Metanephros (tissue), 2 donors: ENCODE results near the gene RHOBTB1.

DNA sequence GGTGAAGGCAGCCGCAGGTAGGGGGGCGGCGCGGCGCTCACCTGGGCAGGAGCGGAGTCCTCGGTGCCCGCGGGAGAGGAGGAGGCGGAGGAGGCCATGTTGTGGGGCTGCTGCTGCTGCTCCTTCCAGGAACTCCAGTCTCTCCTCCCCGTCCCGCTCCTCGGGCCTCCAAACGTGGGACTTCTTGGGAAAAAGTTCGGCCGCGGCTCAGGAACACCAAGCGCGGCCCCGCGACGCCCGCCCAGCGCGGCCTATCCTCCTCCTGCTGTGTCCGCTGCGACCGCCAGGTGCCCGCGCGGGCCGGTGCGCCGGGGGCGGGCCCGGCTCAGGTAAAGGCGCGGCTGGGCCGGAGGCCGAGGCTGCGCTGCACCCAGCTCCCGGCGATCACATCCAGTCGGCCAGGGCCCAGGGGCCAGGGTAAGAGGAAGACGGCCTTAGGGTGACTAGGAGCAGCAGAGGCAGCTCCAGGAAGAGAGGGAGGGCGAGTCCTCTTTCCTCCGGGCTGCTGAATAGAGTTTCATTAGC is 45.0 kb upstream of the CDK1 start:
- RAMPAGE, long total RNA, result no peak

DNA sequence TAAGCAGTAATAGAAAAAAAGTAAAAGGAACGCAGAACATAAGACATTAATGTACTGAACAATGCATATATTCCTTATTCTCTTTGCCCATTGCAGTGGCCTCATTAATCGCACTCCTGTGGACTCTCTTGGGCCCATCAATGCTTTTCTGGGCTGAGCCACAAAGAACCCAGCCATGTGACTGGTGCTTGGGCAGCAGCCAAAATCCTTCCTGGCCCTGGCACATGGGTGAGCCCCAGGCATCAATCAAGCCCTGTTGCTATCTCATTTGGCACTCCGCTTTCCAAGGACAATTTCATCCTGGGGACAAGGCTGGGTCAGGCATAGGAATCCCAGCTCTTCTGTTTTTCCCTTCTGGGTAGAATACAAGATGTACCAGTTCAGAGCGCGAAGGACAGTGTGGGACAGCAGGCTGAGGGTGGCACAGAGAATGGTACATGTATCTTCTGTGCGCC is 42.2 kb downstream of the RHOBTB1 start:
- RAMPAGE, long total RNA, result no peak

DNA sequence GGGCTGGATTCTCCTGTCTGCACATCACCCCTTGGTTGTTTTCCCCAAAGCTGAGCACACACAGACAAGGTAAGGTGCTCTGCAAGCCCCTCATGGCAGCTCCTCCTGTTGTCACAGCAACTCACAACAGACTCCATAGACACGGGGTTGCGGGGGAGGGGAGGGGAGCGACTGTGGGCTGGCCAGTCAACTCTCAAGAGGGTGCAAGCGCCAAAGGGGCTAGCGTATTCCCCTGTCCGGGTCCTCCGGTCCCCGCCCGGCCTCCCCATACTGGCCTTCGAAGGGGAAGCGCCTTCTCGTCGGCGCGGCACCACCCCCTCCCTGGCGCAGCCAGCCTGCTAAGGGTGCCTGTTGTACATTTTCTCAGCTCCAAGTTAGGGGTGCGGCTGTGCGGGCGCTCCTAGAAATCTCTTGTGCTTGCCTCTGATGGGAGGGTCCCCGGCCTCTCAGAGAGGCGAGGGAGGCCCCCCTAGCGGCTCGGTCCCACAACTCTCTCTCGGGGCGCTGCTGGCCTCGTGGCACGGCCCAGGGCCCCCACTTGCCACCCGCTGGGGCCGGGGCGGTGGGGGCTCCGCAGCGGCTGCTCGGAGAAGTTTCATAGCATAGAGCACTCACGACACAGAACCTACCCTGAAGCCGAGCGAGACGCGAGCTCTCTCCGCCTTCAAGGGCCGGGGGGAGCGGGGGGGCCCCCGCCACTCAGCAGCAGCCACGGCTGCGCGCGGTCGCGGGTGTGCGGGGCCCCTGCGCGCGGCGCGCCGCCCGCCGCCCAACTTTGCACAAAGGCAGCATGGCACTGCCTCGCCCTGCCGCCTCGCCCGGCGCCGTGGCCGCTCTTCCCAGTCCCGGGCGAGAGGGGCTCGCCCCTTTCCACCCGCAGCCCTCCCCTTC is at the start of gene RHOBTB1:
TSS of gene RHOBTB1 (minus strand) at position 844 of the 891 bp plus-strand sequence.
- RAMPAGE, long total RNA, result no peak

DNA sequence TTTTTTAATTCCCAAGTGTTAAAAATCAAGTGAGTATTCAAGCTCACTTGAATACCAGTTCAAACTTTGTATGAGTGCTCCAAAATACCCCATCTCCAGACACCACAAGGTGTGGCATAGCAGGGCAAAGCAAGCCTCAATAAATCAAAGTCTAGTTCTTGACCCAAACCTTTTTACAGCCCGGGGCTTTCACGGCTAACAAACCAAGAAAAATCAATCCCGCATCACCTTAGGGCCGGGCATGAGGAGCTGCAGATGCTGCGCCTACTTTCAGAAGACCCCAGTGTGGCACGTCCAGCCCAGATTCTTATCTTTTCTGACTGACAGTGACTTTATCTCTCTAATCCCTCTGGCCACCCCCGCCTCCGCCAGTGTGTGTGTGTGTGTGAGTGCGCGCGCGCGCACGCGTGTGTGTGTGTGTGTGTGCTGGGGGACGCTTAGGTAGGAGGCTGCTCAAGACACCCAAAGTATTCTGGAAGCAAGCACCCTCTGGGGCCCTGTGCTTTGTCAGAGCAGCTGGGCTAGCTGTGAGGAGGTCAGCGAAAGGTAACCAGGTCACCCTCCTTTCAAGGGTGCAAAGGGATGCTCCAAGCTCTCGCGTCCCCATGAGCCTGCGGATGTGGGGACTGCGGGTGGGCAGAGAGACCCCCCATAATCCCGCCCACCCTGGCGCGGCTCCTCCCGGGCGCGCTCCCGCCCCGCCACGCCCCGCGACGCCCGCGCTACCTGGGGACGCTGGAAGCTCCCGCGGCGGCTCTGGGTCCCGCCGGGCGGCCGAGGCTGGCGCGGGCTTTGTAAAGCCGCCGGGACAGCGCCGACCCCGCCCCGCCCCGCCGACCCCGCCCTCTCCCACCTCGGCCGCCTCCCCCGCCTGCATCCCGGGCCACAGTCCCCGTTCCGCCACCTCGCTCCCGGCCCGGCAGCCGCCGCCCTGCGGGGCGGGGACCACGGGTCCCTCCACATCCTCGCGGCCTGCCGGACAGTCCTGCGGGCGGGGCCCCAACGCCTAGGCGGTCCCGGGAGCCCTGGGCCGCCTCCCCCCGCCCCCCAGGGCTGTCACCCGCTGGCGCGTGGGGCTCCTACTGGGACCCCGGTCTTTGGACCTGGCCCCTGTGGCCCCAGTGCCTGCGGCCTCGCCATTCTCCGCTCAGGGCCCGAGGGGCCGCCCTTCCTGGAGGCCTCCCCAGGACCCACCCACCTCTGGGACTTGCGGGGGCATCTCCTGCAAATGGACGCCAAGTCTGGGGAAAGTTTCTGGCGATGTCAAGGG is 57.1 kb upstream of the RHOBTB1 start:
- RAMPAGE, long total RNA, result no peak

- RAMPAGE, long total RNA, result no peak
Measured at GRCh38 chr10:61211297-61211727, 241.9 kb downstream of the TMEM26 start.

DNA sequence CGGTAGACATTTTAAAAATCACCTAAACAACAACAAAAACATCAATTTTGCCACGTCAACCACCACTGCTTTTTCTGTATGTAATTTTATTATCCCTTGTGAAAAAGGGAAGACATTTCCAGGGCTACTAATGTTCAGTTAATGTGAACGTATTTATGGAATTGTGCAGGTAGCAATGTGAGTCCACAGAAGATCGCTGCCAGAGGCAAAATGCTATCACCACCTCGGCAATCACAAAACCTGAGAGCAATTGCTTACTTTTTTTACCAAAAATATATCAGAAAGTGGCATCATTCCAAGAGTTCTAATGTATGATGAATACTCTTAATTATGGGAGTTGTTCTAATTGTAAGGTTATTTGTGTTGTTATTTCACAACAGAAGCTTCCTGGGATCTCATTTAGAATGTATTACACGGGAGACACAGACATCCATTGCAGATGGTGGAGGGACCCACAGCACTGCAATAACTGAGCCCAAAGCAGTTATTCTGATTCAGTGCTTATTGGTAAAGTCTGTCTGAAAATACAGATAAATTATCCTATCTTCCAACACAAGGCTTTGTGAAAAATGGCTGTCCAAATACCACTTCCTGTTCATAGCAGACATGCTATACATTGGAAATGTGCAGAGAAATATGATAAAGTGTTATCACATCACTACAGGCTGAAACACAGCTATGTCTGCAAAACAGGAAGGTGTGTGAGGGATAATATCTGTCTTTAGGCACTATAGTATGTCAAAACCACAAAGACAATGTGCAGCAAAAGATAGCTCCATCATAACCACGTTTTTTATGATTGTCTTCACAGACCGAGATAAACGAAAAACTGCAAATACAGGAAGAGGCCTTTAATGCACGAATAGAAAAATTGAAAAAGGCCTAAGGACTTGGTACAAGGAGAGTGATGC is 102.7 kb downstream of the CABCOCO1 start:
- RAMPAGE, long total RNA, result no peak

DNA sequence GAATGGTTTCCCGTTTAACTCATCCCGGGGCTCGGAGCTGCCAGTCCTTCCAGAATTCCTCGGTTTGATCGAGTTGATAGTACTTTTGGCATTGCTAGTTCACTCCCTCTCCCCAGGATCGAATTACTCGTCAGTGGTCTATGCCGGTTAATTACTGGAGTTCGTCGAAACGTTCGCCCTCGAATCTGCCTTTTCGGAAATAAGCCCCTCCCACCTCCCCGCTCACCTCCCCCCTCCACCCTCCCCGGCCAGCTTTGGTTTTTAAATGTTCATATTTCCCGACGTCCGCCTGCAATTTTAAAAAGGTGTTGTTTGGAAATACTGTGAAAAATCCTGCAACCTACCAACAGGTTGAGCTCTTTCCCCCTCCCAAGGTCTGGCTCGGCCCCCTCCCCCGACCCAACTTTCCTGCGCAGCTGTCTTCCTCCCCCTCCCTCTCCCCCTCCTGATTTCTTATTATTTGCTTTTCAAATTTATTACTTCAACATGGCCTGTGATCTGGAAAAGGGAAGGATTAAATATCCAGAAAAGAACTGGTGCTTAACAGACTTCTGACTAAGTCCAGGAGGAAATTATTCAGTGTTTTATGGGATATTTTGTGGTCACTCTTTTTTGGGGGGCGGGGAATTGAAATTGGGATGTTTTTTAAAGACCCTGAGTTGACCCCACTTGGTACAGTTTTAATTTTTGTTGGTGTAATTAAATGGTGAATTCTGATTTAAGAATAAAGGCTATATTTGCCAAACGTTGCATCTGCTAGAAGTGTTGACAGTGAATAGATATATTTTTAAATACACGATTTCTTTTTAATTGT is 2.4 kb downstream of the ARID5B start:
- RAMPAGE, long total RNA, result no peak

- RAMPAGE, long total RNA, result no peak
Measured at GRCh38 chr10:61963987-61964797, 62.7 kb downstream of the ARID5B start.

- RAMPAGE, long total RNA, result no peak
Measured at GRCh38 chr10:61975162-61975626, 73.7 kb downstream of the ARID5B start.

DNA sequence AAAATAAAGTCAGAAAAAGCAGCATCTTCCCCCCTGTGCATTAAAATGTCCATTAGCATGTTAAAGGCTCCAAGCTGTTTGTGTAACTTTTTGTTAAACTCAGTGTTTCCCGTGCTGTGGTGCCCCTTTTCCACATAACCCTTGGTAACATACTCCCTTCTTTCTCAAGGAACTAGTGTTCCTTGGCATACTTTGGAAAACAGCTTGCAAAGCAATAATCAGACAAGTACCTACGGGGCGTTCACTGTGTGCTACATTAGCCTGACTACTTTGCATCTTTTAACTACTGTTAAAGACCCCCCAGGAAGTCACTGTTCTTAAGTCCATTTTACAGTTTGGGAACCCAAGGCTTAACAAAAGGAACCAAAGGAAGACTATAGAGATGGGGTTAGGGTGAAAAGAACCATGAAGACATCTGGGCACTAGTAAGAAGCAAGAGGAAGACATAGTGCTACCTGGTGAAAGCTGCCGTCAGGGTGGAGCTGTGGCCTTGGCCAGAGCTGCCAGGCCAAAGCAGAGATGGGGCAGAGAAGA is 85.2 kb downstream of the ARID5B start:
- RAMPAGE, long total RNA, result no peak

DNA sequence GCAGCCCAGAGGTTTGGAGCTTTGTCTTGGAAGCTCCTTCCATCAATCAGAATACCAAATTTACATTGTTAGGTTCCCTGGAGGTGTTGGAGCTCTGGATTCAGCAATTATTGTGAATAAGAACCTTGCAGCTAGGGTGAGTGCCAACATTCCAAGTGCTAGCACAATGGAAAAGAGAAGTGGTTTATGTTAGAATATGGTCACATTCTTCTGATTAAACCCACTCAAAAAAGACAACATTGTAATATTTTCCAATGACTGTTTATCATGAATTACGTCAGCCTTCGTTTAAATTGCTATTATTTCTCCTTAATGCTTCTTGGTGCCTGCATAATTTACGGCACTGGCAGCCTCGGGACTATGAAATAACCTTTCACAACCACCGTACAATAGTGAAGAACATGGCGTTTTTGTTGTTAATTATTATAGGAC is 117.5 kb downstream of the ARID5B start:
- RAMPAGE, long total RNA, result no peak

GRCh38 chr10:62019963-62020320 is 118.4 kb downstream of the ARID5B start:
- RAMPAGE, long total RNA, result no peak

- RAMPAGE, long total RNA, result no peak
Measured at GRCh38 chr10:62094863-62096082, 173.4 kb downstream of the RTKN2 start.

GRCh38 chr10:62183269-62183908 is 85.3 kb downstream of the RTKN2 start:
- RAMPAGE, long total RNA, result no peak

GRCh38 chr10:62433441-62433761 is 59.2 kb downstream of the ZNF365 start:
- RAMPAGE, long total RNA, result no peak

DNA sequence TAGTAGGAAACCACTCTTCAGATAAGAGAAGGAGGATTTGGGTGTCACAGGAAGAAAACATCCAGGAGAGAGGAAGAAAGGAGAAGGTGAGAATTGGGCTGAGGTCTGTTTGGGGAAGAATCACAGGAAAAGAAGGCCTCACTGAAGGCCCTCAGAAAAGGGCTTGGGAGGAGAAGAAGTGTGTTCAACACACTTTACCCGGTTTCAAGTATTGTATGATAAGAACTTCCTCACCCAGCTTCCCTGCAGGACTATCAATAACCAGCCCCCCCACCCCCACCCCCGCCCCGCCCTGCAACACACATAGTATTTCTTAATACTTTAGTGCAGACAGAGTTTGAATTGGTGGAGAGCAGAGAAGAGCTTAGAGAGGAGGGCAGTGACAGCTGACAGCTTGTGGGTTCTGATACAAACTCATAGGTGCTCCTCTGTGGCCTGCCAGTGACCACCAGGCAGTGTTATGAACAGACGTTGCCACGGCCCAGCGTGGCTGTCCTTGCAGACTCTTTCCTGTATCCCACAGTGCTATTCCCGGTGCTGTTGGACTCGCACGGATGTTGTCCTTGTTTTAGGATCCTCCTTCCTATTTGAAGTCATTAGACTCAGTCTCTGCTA is 187.0 kb upstream of the ADO start:
- RAMPAGE, long total RNA, result no peak

DNA sequence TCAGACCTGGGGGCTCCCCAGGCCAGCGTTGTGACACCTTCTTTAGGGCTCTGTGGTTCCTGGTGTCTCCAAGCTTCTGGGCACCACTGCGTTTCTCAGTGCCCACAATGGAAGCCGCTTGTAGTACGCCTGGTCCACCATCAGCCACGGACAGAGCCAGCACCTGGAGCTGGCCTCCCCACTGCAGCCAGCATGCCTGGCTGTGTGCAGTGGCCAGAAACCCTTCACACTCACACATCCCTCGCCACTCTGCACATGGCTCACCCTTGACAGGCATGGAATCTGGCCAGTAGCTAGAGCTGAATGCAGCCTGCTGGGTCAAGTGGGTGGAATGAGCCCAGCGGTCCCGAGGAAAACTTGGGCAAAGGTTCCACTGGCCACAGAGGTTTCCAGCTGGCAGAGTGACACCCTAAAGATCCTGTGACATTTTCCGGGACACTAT is 146.0 kb upstream of the ADO start:
- RAMPAGE, long total RNA, result no peak

DNA sequence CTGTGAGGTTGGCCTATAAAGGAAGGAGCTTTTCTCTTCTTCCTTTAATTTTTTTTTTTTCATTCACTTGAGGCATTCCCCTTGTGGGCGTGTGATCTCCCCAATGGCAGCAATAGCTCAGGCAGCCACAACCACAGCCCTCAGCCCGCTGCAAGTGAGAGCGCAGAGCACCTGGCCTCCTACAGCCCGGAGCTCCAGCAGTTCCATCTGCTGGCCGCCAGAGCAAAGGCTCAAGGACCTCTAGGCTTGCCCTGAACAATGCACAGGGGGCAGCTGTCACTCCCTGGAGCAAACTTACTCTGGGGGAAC is 123.1 kb upstream of the ADO start:
- RAMPAGE, long total RNA, result no peak

GRCh38 chr10:63103921-63104494 is 29.1 kb upstream of the NRBF2 start:
- RAMPAGE, long total RNA, result no peak

DNA sequence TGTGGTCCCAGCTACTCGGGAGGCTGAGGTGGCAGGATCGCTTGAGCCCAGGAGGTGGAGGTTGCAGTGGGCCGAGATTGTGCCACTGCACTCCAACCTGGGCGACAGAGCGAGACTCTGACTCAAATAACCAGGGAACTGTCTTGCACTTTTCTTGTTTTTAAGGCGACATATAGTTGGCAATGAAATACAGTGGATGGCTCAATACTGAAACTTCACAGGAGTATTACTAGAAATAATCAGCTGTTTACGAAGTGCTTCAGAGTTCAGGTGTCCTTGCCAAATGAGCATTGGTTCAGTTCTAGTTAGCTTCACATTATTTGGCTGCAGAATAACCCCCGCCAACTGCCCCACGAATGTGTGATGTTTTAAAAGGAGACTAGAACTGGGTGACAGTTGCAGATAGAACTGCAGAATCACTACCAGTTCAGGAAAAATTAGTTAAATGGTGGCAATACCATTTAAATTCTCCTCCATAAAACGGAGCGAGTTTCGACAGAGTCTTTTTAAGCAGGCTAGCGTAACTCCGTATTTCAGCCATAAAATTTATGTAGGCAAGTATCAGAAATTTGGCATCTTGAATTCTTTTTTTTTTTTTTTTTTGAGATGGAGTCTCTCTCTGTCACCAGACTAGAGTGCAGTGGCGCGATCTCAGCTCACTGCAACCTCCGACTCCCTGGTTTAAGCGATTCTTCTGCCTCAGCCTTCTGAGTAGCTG is 2.1 kb downstream of the NRBF2 start:
- RAMPAGE, long total RNA, result no peak